Breast epithelium (tissue), 2 donors: ENCODE measurements around a stretch of chr4.

GRCh38 chr4:212961-213930 lies 88.9 kb downstream of the ZNF718 start:
- PRO-cap = no peak
- RAMPAGE, long total RNA, 2 experiments = no peak in any of the 2 experiments

DNA sequence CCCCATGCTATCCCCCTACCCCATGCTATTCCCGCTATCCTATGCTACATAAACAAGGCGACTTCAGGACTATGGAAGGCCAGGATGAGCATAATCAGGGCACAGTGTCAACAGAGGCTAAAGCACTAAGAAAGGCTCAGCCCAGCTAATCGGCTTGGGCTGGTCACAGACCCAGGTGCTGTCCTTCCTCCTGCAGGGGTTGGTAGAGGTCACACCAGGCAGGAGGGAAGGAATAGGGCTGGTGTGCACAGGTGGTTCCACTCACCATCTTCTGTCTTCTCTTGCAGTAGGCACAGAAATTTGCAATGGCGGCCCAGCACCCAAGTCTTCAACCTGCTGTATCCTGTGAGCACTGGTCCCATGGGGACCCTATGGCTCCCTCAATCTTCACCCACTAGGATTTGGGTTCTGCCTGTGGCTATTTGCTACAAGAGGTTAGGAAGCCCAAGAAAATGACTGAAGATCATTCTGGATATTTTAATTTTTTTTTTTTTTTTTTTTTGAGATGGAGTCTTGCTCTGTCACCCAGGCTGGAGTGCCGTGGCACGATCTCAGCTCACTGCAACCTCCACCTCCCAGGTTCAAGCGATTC lies 4.2 kb downstream of the ATP5ME start:
- PRO-cap = no peak
- RAMPAGE, long total RNA, 2 experiments = no peak in any of the 2 experiments

DNA sequence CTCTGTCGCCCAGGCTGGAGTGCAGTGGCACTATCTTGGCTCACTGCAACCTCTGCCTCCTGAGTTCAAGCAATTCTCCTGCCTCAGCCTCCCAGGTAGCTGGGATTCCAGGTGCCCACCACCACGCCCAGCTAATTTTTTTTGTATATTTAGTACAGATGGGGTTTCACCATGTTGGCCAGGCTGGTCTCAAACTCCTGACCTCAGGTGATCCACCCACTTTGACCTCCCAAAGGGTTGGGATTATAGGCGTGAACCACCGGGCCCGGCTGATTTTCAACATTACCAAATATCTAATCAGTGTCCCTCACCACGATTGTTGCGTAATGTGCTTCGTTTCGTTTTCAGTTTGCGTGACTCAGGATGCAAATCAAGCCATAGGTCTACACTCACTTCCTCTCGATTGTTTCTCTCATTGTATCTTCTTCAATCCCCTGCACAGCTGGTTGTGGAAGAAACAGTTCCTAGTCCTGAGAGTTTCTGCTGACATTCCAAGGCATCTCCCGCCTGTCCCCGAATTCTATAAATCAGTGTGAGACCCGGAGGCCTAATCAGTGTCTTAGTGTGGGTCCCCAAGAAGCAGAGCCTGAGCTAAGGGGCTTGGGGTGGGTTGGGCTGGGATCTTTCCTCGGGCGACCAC lies 6.3 kb upstream of the PCGF3 start:
- PRO-cap = no peak
- RAMPAGE, long total RNA, 2 experiments = no peak in any of the 2 experiments

DNA sequence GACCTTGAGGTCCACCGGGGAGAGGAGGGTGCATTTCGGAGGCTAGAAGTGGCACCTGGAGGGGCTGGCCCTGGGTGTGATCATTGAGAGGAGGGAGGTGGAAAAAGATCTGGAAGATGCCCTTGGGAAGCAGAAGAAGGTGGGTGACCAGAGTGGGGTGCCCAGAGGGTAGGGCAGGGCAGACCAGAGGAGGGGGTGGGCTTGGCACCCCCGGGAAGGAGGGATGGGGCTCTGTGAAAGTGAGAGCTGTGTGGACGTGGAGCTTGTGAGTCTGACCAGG lies 17.6 kb downstream of the PCGF3 start:
- PRO-cap = no peak
- RAMPAGE, long total RNA, 2 experiments = no peak in any of the 2 experiments

- PRO-cap = no peak
- RAMPAGE, long total RNA, 2 experiments = no peak in any of the 2 experiments
These were observed 56.3 kb downstream of the PCGF3 start for GRCh38 chr4:761898-762365.

GRCh38 chr4:879061-880368 lies 52.6 kb downstream of the GAK start:
- PRO-cap = no peak
- RAMPAGE, long total RNA, 2 experiments = no peak in any of the 2 experiments

DNA sequence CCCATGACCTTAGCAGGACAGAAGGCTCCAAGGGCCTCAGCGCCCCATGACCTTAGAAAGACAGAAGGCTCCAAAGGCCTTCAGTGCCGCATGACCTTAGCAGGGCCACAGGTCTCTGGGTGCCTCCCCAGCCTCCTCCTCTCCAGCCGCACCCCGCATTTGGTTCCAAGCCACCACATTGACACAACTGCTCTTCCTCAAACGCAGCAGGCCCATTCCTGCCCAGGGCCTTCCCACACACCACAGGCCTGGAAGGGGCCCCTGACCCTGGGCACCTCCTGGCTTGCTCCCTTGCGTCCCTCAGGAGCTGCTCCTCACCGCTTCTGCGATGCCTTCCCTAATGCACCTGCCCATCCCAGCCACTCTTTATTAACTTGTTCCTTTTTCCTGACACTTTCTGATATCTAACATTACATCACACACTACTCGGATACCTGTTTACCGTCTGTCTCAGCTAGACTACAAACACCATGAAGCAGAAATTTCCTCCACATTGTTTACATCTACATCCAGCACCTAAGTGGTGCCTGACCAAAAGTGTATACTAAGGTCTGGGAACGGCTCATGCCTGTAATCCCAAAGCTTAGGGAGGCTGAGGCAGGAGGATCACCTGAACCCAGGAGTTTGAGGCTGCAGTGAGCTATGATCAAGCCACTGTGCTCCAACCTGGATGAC lies 12.7 kb downstream of the GAK start:
- PRO-cap = no peak
- RAMPAGE, long total RNA, 2 experiments = no peak in any of the 2 experiments

GRCh38 chr4:985052-985555 lies 1.7 kb upstream of the IDUA start:
- PRO-cap = no peak
- RAMPAGE, long total RNA, 2 experiments = no peak in any of the 2 experiments

DNA sequence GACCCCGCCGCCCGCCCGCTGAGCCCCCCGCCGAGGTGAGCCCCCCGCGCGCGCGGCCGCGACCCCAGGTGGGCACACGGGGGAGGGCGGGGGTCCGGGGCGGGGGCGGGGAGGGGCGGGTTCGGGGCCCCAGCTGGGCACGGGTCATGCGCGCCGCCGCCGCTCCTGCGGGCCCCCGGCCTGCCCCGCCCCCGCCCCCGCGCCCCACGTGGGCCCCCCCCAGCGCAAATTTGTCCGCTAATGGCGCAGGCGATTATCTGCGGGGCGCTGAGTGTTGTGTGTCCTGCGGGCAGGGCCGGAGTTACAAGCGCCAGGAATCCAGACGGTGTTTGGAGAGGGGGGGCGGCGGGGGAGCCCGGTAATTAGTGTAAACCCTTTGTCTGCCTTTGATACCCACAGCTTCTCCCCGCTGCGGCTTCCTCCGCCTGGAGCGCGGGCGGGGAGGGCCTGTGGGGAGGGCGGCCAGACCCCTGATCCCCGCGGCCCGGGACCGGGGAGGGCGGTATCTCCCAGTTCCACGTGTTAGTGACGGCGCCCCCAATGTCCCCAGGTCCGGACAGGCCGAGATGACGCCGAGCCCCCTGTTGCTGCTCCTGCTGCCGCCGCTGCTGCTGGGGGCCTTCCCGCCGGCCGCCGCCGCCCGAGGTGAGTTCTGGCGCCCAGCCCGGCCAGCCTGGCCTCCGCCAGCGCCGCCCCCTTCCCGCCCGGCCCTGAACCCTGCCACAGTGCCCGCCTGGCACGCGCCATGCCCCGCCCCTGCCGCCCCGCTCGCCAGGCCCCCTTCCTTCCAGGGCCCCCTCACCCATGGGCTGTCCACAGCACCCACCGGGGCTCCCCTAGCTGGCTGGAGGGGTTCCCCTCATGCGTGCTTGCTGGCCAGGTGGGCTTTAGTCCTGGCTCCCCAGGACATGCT lies 750 bp downstream of the FGFRL1 start:
- PRO-cap = unidirectional peak, minus-strand start at position 647 of the sequence
- RAMPAGE, long total RNA, 2 experiments = no peak in any of the 2 experiments

- PRO-cap = no peak
- RAMPAGE, long total RNA, 2 experiments = no peak in any of the 2 experiments
These were observed 15.9 kb downstream of the FGFRL1 start for GRCh38 chr4:1027162-1027935.

GRCh38 chr4:1046514-1047130 lies 35.2 kb downstream of the FGFRL1 start:
- PRO-cap = no peak
- RAMPAGE, long total RNA, 2 experiments = no peak in any of the 2 experiments

DNA sequence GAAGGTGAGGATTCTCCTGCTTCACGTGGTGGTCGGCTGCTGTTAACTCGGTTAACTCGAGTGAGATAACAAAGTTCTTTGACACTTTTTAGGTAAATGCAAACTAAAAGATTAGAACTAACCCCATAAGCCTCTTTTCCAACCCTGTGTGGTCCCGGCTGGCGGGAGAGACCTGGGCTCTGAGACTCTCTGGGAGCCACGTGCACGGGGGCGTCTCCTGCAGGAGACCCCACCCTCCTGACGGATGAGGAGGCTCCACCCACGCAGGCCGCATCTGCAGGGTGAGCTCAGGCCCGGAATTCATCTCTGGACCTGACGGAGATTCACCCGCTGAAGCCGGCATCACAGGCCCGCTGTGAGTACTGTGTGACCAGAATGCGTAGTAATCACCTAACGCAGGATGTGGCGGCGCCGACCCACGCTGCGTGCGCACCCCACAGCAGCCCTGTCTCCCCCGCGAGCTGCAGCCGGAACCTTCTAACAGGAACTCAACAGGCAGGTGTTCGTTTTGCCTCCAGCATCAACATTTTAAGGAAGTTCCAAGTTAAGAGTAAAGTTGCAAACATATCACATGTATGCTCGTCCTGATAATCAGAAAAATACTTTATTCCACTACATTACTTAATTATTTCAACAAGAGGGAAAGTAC lies 44.4 kb downstream of the FGFRL1 start:
- PRO-cap = no peak
- RAMPAGE, long total RNA, 2 experiments = no peak in any of the 2 experiments

- PRO-cap = no peak
- RAMPAGE, long total RNA, 2 experiments = no peak in any of the 2 experiments
These were observed 30.9 kb downstream of the RNF212 start for GRCh38 chr4:1082154-1083156.

- PRO-cap = no peak
- RAMPAGE, long total RNA, 2 experiments = no peak in any of the 2 experiments
These were observed 14.5 kb upstream of the RNF212 start for GRCh38 chr4:1127947-1128256.

GRCh38 chr4:1213710-1214132 lies 35.2 kb downstream of the CTBP1 start:
- PRO-cap = no peak
- RAMPAGE, long total RNA, 2 experiments = no peak in any of the 2 experiments

- PRO-cap = no peak
- RAMPAGE, long total RNA, 2 experiments = no peak in any of the 2 experiments
These were observed 14.1 kb downstream of the CTBP1 start for GRCh38 chr4:1234914-1235163.

GRCh38 chr4:1311965-1312298 lies 22.2 kb downstream of the MAEA start:
- PRO-cap = no peak
- RAMPAGE, long total RNA, 2 experiments = start-site peak on the plus strand in 1 of 2 experiments, at chr4:1312027-1312056 at its widest, 34 reads per replicate

DNA sequence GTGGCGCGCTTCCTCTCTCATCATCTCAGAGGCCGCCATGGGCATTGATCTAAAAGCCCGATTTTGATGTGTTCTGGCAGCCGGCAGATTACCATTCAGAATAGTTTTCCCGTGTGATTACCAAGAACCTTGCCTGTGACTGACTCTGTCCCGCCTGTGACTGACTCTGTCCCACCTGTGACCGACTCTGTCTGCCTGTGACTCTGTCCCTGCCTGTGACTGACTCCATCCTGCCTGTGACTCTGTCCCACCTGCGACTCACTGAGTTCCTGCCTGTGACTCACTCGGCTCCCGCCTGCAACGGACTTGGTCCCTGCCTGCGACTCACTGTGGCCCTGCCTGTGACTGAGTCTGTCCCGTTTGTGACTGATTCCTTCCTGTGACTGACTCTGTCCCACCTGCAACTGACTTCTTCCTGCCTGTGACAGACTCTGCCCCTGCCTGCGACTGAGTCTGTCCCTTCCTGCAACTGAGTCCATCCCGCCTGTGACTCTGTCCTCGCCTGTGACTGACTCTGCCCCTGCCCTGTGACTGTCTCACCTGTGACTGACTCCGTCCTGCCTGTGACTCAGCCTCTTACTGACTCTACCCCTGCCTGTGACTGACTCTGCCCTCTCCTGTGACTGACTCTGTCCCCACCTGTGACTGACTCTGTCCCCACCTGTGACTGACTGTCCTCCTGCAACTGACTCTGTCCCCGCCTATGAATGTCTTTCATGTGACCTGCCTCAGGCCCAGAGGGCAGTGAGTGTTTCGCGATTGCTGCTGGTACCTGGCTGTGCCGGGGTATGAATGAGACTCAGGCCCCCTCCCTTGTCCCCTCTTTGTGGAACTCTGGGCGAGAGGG lies 9.6 kb upstream of the UVSSA start:
- PRO-cap = no peak
- RAMPAGE, long total RNA, 2 experiments = no peak in any of the 2 experiments

DNA sequence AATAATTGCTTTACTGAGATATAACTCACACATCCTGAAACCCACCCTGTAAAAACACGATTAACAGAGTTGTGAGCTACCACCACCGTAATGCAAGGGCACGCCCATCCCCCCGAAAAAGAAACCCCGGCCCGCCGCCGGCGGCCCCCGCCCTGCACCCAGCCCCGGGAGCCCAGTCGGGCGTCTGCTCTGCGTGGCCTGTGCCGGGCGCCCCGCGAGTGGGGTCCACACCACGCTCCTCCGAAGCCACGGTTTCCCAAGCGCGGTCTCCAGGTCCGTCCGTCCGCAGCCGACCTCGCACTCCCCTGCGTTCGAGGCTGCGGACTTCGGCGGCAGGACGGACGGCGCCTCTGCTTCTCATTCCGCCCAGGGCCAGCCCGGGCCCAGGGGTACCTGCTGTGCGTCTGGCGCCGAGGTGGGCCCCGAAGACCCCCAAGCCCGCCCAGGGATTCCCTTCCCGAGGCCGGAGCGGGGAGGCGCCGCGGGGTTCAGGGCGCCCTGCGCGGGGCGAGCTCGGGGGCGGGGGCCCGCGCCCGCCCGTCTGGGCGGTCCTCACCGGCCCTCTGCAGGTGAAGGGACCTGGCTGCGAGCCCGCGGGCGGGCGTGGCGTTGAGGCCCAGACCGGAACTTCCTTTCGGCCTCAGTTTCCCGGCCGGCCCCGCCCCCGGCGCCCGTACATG lies 713 bp upstream of the UVSSA start:
- PRO-cap = unidirectional peak, minus-strand start at position 543 of the sequence
- RAMPAGE, long total RNA, 2 experiments = no peak in any of the 2 experiments

DNA sequence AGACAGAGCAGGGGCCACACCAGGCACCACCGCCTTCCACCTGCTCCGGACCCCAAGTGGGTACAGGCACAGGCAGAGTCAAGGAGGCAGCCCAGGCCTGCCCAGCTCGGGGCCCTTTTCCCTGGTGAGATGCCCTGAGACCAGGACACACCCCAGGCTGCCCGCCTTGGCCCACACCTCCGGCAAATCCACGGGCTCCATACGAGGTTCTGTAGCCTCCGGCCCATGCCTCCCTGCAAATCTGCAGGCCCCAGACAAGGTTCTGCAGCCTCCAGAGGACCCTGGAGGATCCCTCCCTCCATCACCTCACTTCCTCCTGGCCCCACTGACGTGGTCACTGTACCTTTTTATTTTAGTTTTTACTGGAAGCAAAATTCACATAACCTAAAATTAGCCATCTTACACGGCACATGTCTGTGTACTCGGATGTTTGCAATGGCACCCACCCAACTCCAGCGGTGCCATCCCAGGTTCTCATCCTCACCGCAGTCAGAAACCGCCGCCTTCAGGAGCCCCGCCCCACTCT lies 134.9 kb upstream of the NKX1-1 start:
- PRO-cap = no peak
- RAMPAGE, long total RNA, 2 experiments = no peak in any of the 2 experiments